Epithelial cell of esophagus (primary cell): ENCODE results near the genes SP5 and CYBRD1.

- RRBS = no CpG with 5 or more reads among the region's 6 CpGs
Observed at GRCh38 chr2:169842278-169842593, 15.0 kb downstream of the UBR3 start.

DNA sequence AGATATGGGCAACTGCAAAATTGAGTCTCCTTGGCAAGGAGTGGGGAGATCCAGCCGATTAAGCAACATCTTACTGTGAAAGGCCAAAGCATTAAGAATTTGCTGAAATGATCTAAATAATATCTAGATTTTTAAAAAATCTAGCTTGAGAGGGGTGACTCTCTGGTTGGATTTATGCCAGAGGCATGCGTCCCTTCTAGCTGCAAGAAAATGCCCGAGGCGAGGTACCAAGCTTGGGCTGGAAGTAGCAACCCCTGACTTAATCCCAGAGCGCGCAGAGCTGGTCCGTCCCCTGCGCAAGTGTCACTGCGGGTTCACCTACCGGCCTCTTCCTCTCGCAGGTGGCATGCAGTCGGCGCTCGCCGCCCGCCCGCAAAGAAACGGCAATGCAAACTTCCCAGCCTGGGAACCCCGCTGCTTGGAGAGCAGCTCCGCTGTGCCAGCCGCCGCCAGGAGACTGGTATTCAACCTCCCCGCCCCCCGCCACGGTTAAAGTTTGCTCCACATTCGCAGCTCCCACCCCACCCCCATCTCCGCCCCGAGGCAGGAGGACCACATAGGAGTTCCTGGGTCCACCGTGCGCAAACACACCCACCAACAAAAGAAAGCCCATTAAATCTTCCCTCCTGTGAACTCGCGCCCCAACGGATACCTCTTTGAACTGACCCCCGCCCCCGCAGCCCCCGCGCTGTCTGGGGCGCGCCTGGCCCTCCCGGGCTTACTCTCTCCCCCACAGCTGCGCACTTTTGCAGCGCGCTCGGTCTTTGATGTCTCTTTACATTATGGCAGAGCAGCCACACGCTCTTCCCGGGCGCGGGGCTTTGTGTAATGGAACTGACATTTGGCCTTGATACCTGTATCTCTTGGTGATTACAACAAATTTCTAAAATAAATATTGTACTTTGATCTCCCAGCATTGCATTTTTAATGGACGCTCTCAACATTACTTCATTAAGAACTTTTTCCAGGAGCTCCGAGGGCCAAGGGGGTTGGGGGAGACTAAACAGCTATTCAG lies 3.3 kb upstream of the SP5 start:
- RRBS = 4% methylated on average over 4 of the region's 50 CpGs

GRCh38 chr2:170715086-170715708 lies at the start of gene SP5:
Gene SP5, plus strand, starts transcription at chr2:170715337.
- RRBS = 5% methylated on average over 5 of the region's 46 CpGs

DNA sequence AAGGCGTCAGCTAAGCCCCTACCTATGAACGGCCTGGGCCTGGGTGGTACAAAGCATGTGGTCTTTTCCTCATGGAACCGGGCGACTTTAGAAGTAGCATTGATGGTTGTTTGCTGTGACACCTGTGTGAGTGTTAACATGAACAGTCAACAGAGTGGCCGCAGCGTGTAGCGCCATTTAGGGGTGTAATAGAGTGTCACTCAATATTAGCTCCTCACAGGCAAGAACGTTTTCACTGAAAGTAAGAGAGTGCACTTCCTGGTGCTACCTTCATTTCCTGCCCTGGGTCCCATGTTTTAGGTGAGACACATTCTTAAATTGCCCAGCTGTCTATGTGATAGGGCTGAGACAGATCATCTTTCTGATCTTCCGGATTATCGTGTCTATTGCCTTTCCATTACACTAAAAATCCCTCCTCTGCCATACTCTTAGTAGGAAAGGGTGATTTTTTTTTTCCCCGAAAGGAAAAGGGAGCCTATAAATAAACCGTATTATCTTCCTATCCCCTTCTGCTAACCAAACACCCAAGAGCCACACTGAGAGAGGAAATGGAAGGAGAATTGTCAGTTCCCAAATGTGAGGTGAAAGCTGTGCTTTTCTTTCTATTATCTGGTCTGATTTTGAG lies 1.3 kb downstream of the GORASP2 start:
- RRBS = no CpG with 5 or more reads among the region's 12 CpGs

- RRBS = no CpG with 5 or more reads among the region's 2 CpGs
Observed at GRCh38 chr2:171000868-171001493, 71.9 kb downstream of the GORASP2 start.

GRCh38 chr2:171081472-171082170 lies 79.1 kb downstream of the TLK1 start:
- RRBS = no CpG with 5 or more reads among the region's 5 CpGs

- RRBS = no CpG with 5 or more reads among the region's 5 CpGs
Observed at GRCh38 chr2:171083661-171084423, 76.9 kb downstream of the TLK1 start.

DNA sequence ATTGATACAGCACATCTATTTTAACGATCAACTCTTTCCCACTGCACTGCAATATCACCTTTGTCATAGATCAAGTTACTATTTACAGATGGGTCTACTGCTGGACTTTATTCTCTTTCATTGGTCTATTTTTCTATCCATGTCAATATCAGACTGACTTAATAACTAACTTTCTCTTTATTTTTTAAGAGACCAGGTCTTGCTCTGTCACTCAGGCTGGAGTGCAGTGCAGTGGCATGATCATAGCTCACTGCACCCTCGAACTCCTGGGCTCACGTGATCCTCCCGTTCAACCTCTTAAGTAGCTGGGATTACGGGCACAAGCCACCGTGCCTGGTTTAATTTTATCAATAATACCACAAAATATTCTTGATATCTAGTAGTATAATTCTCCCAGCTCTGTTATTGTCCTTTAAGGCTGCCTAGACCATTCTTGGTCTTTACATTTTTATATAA lies 71.2 kb downstream of the TLK1 start:
- RRBS = no CpG with 5 or more reads among the region's 6 CpGs

DNA sequence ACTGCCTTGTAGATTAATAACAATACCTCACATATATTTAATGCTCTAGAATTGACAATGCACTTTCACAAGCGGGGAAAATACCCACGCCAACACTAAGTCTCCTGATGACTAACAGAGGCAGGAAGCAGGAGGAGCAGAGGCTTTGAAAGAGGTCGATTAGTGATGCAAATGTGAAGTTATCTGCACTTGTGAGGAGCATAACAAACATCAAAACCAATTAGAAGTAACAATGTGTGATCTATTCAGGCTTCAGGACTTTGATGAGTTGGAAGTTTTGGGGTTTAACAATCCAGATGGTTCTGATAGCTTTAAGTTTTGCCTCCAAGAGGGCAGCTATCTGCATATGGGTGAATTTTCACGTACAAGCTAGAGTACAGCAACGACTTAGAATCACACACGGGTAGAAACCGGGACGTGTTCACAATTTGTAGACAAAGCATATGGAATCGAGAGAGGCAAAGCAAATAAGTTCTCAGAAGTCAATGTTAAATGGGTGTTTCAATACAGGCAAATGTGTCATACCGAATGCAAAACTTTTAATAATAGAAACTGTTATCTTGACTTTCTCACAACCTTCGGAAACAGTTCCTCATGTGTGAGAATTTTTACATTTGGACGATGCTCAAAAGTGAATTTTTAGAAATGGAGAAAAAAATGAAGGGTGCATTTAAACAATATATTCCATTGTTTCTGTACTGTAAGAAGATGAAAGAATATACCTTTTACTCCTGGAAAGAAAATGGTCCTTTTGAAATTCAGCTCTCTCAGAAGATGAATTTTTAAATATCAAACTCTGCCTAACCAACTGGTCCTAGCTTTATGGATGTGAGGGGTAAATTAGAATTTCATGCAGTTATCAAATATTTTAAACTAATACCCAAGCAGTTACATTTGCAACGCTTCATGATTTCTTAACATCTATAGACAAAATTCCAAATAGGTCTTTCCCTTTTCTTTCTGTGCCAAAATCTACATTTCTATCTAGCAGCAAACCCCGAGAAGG lies 114.3 kb downstream of the METTL8 start:
- RRBS = no CpG with 5 or more reads among the region's 14 CpGs

GRCh38 chr2:171326082-171326571 lies 107.7 kb downstream of the METTL8 start:
- RRBS = no CpG with 5 or more reads among the region's 3 CpGs

- RRBS = no CpG with 5 or more reads among the region's 6 CpGs
Observed at GRCh38 chr2:171517633-171517840, 4.7 kb upstream of the CYBRD1 start.

- RRBS = 2% methylated on average over 7 of the region's 47 CpGs
Observed at GRCh38 chr2:171521835-171522798, at the start of gene CYBRD1. Gene CYBRD1, plus strand, starts transcription at chr2:171522474.

GRCh38 chr2:171555681-171555966 lies 33.4 kb downstream of the CYBRD1 start:
- RRBS = no CpG with 5 or more reads among the region's 2 CpGs

DNA sequence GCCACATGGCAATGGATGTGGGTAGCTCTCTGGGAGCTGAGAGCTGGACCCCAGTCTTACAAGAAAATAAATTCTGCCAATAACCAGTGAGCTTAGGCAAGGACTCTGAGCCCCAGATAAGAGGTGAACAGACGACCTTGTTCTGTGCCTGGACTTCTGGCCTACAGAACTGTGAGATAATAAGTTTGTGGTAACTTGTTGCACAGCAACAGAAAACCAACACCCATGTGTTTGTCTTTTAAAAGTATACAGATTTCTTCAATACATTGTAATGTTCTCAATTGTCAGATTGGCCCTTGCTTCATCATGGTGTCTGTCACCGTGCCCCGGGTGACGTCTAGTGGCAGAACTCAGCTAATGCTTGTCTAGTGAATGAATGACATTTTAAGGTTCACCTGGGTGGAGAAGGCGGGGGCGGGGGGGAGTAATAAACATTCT lies 123.5 kb upstream of the DLX2 start:
- RRBS = no CpG with 5 or more reads among the region's 6 CpGs

DNA sequence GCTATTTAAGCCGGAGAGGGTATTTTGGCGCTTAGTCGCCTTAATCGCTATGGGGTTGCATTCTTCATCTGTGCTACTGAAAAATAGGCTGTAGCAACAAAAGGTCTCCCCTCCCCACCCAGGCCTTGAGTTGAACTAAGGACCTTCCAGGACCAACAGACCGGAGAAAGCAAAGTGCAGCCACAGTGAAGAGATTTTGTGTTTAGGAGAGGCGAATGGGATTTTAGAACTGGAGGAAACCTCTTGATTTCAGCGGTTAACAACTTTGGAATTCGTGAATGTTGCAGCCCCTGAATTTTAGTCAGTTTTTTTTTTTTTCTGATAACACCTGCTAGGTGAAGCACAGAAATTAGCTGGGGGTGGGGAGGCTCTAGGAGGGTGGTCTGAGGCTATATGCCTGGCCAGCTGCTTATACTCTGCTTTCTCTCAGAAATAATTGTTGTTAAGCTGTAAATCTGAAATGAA lies 1.5 kb downstream of the ITGA6 start:
- RRBS = no CpG with 5 or more reads among the region's 8 CpGs

DNA sequence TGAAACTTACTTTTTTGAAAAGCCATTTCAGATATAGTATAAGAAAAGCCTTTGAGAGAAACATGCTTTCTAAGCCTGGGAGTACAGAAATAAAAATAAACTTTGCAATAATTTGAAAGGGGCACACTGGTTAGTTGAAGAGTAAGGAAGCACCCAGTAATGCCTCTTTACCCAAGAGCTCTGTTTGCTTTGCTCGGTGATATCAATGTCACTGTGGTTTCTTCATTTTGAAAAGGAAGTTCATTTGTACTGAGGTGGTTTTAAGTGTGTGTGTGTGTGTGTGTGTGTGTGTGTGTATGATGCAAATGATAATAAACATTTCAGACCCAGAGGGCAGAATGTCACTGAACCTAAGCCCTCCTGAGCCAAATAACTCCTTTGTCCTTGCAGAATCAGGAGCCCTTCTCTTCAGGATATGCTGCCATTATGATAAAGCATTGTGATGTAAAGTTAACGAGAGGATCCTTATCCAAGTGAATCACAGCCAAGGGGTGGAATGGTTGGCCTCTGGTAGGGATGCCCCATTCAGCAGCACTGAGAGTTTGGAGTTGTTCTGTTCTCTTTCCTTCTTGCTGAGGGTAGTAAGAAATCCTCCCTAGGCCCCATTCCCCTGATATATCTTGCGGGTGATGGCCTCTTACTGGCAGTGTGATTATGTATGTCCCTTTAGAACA lies 7.5 kb downstream of the ITGA6 start:
- RRBS = no CpG with 5 or more reads among the region's 3 CpGs

GRCh38 chr2:172578919-172579611 lies 23.2 kb downstream of the PDK1 start:
- RRBS = no CpG with 5 or more reads among the region's 3 CpGs

- RRBS = no CpG with 5 or more reads among the region's 3 CpGs
Observed at GRCh38 chr2:172692892-172693600, 42.6 kb upstream of the RAPGEF4 start.

DNA sequence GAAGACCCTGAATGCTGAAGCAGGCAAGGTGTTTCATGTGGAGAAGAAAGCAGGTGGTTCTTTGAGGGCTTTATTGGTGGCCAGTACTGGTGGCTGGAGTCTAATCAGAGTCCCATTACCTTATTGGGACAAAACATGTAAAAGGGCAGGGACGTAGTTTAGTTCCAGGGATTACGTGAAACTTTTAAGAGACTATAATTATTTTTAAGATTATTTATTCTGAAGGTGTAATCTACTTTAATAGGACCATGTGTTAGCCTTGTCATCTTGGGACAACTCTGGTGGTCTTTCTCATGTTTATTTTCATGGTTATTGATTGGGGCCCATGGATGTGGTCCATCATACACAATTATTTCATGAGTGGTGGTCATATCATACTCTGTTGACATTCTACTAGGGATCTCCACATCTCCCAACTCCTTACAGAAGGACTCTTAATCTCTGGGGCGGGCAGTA lies 112.0 kb downstream of the RAPGEF4 start:
- RRBS = no CpG with 5 or more reads among the region's 3 CpGs